Omental fat pad (tissue), 4 donors: ENCODE measurements around the genes LSM2, AGPAT1 and AGER.

- PRO-cap = no peak
- RAMPAGE, long total RNA, 4 experiments = start-site peak on the minus strand in 1 of 4 experiments, at chr6:31730868-31730904 at its widest, 68 reads per replicate
Observed at GRCh38 chr6:31730332-31731053, 1.4 kb upstream of the DDAH2 start.

- PRO-cap = no peak
- RAMPAGE, long total RNA, 4 experiments = start-site peak on the minus strand in 4 of 4 experiments, at chr6:31806796-31806986 at its widest, 15 to 262 reads per replicate
Observed at GRCh38 chr6:31806371-31807255, at the start of gene LSM2. Gene LSM2 (minus strand): TSS chr6:31806966.

- PRO-cap = no peak
- RAMPAGE, long total RNA, 4 experiments = no peak in any of the 4 experiments
Observed at GRCh38 chr6:31818175-31818458, 2.8 kb downstream of the HSPA1A start.

DNA sequence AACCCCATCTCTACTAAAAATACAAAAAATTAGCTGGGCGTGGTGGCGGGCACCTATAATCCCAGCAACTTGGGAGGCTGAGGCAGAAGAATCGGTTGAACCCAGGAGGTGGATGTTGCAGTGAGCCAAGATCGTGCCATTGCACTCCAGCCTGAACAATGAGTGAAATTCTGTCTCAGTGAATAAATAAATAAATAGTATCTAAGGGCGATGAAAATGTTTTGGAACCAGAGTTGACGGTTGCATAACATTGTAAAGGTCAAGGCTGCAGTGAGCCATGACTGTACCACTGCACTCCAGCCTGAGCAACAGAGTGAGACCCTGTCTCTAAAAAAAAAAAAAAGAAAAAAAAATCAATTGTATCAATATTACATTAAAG is 4.1 kb downstream of the HSPA1A start:
- PRO-cap = no peak
- RAMPAGE, long total RNA, 4 experiments = no peak in any of the 4 experiments

DNA sequence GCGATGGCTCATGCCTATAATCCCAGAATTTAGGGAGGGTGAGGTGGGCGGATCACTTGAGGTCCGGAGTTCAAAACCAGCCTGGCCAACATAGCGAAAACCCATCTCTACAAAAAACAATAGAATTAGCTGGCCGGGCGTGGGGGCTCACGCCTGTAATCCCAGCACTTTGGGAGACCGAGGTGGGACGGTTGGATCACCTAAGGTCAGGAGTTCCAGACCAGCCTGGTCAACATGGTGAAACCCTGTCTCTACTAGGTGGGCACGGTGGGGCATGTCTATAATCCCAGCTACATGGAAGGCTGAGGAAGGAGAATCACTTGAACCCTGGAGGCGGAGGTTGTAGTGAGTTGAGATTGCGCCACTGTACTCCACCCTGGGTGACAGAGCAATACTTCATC is 4.0 kb downstream of the HSPA1B start:
- PRO-cap = no peak
- RAMPAGE, long total RNA, 4 experiments = no peak in any of the 4 experiments

DNA sequence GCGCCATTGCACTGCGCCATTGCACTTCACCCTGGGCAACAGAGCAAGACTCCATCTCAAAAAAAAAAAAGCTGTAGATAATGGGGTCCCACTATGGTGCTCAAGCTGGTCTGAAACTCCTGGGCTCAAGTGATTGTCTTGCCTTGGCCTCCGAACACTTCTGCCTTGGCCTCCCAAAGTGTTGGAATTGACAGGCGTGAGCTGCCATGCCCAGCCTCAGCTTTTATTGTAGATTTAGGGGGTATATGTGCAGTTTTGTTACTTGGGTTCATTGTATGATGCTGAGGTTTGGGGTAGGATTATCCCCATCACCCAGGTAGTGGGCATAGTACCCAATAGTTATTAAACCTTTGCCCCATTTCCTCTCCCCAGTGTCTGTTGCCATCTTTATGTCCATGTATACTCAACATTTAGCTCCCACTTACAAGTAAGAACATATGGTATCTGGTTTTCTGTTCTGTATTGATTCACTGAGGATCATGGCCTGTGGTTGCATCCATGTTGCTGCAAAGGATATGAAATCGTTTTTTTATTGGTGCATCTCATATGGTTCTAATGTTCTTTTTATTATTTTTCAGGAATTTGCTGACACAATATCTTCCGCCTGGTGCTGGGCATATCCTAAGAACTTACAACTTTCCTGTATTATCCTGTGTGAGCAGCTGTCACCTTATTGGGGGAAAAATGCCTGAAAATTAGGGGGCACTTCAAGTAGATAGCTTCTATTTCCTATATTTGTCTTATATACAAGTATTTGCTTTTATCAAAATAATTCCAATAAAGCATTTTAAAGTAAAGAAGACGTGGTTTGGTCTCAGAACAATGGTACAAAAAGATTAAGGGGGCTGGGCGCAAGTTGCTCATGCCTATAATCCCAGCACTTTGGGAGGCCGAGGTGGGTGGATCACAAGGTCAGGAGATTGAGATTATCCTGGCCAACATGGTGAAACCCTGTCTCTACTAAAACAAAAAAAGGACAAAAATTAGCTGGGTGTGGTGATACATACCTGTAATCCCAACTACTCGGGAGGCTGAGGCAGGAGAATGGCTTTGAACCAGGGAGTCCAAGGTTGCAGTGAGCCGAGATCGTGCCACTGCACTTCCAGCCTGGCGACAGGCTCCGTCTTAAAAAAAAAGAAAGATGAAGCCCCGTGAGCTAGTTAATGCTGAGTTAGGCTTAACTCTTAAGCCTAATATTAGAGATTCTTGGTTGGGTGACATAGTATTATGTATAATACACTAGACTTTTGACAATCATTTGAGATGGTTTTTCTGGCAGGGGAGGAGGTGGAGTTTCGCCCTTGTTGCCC is 11.9 kb downstream of the HSPA1B start:
- PRO-cap = no peak
- RAMPAGE, long total RNA, 4 experiments = no peak in any of the 4 experiments

- PRO-cap = no peak
- RAMPAGE, long total RNA, 4 experiments = no peak in any of the 4 experiments
Observed at GRCh38 chr6:31877504-31878218, 1.1 kb downstream of the SLC44A4 start.

DNA sequence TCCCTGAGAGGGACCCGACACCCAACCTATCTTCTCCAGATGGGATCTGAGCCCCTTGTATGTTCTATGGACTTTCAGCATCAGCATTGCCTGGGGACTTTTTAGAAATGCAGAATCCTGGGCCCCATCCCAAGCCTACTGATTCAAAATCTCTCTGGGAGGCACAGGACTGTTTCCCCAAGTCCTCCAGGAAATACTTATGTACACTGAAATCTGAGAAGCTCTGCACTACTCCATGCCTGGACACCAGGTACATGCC is 1.5 kb upstream of the SLC44A4 start:
- PRO-cap = no peak
- RAMPAGE, long total RNA, 4 experiments = no peak in any of the 4 experiments

DNA sequence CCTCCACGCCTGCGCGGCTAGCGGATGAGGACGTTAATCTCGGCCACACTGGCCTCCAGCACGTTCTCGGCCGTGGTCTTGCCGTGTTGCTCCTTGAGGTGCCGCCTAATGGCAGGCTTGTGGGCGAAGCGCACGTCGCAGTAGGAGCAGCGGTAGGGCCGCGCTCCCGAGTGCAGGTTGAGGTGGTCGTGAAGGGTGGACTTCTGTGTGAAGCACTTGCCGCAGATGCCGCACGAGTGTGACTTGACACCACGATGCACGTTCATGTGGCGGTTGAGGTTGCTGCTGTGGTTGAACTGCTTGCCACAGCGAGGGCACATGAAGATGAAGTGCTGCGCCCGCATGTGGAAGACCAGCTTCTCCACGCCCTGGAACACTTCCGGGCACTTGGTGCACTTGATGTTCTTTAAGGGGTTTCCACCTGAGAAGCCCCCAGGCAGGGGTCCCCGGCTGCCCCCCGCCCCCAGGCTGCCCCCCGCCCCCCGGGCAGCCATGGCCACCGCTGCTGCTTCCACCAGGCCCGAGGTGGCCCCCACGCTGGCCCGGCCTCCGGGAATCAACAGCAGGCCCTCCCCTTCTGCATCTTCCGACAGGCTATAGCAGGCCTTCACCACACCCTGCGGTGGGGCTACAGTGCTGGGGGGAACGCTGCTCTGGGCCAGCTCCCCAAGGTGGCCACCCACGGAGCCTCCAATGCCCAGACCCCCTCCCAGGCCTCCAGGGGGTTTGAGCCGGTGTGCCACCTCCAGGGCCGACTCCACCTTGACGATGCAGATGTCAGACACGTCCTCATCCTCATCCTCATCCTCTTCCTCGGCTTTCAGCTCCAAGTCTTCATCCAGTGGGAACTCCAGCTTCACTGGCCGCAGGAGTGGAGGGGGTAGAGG is 1.7 kb downstream of the ZBTB12 start:
- PRO-cap = no peak
- RAMPAGE, long total RNA, 4 experiments = no peak in any of the 4 experiments

- PRO-cap = no peak
- RAMPAGE, long total RNA, 4 experiments = no peak in any of the 4 experiments
Observed at GRCh38 chr6:31901191-31901384, 798 bp downstream of the ZBTB12 start.

- PRO-cap = no peak
- RAMPAGE, long total RNA, 4 experiments = start-site peak on the plus strand in 1 of 4 experiments, at chr6:31902399-31902432 at its widest, 7 reads per replicate
Observed at GRCh38 chr6:31902398-31902629, 428 bp upstream of the ZBTB12 start.

DNA sequence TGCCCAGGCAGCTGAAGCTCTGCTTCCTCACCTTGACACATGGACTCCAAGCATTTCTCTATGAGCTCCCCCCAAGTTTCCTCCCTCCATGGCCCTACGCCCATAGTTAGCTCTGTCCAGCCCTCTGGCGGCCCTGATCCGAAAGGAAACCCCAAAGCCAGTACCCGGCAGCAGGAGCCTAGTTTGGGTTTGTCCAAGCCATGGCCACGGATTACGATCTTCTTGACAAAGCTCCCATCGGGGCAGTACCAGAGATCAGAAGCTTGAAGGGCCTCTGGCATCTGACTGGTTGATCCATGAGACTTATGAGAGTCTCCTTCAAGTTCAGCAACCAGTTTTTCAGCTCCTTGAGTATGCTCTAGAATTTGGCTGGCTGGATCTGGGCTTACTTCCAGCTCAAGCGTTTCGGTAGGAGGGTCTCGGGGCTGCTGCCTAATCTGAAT is 825 bp downstream of the FKBPL start:
- PRO-cap = no peak
- RAMPAGE, long total RNA, 4 experiments = no peak in any of the 4 experiments

DNA sequence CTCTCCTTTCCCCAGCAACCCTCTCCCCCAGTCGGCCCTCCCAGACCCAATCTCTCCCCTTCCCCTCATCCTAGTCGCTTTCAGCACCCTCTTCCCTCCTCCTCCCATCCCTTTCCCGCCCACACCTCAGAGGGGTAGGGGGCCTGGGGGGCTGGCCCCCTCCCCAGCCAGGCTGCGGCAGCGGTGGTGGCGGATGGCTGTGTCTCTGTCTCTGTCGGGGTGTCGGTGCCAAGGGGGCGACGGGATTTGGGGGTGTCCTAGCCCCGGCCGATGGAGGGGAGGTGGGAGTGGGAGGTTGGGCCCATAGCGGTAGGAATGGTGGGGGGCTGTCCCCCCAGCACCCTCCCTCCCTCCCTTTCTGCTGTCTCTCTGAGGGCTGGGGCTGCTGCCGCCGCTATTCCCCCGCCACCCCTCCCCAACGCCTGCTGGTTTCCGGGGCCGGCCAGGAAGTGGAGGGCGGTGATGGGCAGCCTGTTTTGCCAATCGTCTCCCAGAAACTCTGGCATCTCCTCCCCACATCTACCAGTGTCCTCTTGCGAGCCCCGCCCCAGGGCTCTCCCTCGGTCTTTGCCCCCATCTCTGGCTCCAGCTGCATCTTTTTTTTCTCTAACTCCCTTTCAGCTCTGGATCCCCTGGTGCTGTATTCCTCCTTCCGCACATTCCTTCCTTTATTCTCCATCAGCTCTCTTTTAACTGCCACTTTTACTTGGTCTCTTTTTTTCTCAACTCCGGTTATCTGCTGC is at the start of gene AGPAT1:
Gene AGPAT1, minus strand, starts transcription at position 396 of the 743 bp plus-strand sequence.
- PRO-cap = bidirectional peak, plus-strand start at position 560 of the sequence, minus-strand start at position 417 of the sequence
- RAMPAGE, long total RNA, 4 experiments = start-site peak on the minus strand in 3 of 4 experiments, centred at positions 377 to 398 of the sequence, 23 to 49 reads per replicate

- PRO-cap = no peak
- RAMPAGE, long total RNA, 4 experiments = no peak in any of the 4 experiments
Observed at GRCh38 chr6:32183887-32184813, at the start of gene AGER. Gene AGER (minus strand): TSS chr6:32184253.

DNA sequence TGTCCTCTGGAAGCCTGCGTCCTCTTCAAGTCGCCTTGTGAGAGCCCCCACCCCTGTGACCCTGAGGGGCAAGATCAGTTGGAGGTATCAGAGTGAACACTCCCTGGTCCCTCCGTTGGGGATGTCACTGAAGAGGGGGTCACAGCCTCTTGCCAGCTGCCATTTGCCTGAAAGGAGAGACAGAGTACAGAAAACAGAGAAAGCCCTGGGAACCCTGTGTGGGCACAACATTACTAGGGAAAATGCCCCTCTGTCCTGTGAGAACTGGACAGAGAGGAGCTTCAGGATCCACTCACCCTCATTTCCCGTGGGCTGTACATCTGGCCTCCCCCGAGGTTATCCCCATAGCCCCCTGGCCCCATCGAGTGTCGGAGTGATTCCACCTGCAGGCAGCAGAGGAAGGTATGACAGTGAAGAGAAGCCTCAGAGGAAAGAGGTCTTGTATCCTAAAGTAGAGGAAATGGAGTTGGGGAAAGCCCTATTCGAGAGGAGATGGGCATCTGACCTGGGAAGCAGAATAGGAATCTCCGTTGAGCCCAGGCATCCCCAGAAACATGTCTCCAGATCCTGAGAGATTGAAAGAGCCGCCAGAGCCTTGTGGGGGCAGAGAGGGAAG is 2.4 kb upstream of the AGER start:
- PRO-cap = no peak
- RAMPAGE, long total RNA, 4 experiments = no peak in any of the 4 experiments

- PRO-cap = no peak
- RAMPAGE, long total RNA, 4 experiments = no peak in any of the 4 experiments
Observed at GRCh38 chr6:32244850-32245514, 21.1 kb upstream of the NOTCH4 start.

DNA sequence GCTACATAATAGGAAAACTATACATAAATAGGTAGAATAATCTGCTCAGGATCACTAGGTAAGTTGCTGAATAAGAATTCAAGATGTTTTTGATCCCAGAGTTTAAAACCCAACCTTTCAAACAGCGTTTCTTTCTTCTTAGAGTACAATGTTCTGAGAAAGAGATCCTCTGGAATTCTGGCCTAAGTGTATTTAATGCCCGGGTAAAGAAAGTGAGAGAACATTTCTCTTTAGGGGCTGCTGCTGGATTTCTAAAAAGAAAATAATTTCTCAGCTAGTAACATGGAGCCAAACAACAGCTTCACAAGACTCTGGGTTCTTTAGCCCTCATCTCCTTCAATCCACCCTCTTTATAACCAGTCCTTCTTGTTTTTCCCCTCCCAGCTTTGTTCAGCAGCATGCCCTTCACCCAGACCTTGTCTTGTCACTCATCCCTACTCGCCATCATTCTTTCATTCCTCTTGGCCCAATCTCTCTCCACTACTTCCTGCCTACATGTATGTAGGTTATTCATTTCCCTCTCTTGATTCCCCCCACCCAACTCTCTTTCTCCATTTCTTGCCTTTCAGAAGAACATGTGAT is 2.3 kb downstream of the HLA-DRA start:
- PRO-cap = no peak
- RAMPAGE, long total RNA, 4 experiments = no peak in any of the 4 experiments

GRCh38 chr6:32549903-32550210 is 19.8 kb upstream of the HLA-DRB5 start:
- PRO-cap = no peak
- RAMPAGE, long total RNA, 4 experiments = no peak in any of the 4 experiments

- PRO-cap = no peak
- RAMPAGE, long total RNA, 4 experiments = no peak in any of the 4 experiments
Observed at GRCh38 chr6:32551397-32551933, 21.4 kb upstream of the HLA-DRB5 start.

DNA sequence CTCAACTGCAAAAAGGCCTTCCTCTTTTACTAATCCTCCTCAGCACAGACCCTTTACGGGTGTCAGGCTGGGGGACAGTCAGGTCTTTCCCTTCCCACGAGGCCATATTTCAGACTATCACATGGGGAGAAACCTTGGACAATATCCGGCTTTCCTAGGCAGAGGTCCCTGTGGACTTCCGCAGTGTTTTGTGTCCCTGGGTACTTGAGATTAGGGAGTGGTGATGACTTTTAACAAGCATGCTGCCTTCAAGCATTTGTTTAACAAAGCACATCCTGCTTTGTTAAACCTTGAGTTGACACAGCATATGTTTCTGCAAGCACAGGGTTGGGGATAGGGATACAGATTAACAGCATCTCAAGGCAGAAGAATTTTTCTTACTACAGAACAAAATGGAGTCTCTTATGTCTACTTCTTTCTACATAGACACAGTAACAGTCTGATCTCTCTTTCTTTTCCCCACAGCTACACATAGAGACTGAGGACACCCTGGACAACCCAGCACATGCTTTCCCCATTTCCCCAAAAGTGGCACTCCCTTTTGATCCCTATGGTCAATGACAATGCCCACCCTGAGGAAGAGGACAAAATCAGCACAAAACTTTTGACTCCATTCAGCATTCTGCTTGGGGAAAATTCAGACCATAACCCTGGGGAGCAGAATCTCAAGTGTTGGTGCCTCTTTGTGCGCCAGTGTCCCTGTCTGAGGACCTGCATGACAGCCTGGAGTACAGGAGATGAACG is 8.7 kb downstream of the HLA-DQB1 start:
- PRO-cap = no peak
- RAMPAGE, long total RNA, 4 experiments = no peak in any of the 4 experiments